Upper lobe of left lung (tissue), 5 donors: ENCODE data around the genes ACAD9, CFAP92 and ALG1L2.

DNA sequence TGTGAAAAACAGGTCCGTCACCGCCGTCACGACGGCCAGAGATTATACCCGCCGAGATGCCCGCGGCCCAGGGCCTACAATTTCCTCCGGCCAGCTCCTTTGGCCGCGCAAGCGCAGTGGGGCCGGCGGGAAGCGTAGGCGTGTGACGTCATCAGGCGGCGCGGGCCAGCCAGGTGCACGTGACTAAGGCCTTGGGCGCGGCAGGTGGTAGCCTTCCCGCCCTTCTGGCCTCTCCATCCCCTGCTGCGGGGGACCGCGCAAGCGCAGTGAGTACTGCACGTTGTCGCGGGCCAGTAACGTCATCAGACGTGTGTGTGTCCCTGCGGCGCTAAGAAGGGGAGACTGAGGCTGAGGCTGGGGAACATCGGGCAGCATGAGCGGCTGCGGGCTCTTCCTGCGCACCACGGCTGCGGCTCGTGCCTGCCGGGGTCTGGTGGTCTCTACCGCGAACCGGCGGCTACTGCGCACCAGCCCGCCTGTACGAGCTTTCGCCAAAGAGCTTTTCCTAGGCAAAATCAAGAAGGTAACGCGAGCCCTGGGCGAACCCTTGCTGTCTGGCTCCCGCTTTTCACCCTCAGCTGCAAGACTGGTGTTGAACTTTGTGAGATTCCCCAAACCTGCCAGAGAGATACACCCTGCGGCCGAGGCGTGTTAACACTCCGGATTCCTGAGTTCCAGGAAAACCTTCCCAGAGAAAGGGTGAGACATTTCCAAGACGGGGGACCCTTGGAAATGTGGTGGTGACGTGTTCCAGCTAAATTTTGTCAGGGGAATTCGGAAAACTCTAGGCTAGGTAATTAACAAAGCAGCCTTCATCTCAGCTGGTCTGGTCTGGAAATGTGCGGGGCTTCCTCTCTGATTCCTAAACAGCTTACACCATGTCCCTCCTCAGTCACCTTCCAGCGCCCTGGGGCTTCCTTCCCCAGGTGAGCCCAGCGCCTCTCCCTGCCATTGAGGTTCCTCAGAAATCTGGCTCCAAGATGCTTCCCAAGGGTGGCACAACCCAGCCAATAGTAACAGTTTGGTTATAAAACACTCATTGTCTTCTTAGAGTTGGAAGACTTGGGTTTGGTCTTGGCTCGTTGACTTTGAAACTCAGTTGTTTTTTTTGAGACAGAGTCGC lies at the start of gene ACAD9:
ACAD9 (plus strand) TSS at position 302 of the 1,123 bp plus-strand sequence.
- PRO-cap, 2 experiments, result peak in 2 of 2 experiments; most common plus-strand start position 305 of the sequence (in 1); most common minus-strand start position 101 of the sequence (in 1)
- RAMPAGE, long total RNA, 4 experiments, result start-site peak on the plus strand in 4 of 4 experiments, centred at positions 329 to 332 of the sequence, 28 to 261 reads per replicate; start-site peak on the minus strand in 1 of 4 experiments, centred at position 110 of the sequence, 19 reads per replicate

GRCh38 chr3:128993852-128994454 lies at the start of gene CFAP92:
CFAP92 (minus strand) TSS chr3:128994076.
- PRO-cap, 2 experiments, result peak in 2 of 2 experiments; most common minus-strand start chr3:128994076 (in 2)
- RAMPAGE, long total RNA, 4 experiments, result start-site peak on the minus strand in 2 of 4 experiments, at chr3:128994071-128994133 at its widest, 5 to 16 reads per replicate

DNA sequence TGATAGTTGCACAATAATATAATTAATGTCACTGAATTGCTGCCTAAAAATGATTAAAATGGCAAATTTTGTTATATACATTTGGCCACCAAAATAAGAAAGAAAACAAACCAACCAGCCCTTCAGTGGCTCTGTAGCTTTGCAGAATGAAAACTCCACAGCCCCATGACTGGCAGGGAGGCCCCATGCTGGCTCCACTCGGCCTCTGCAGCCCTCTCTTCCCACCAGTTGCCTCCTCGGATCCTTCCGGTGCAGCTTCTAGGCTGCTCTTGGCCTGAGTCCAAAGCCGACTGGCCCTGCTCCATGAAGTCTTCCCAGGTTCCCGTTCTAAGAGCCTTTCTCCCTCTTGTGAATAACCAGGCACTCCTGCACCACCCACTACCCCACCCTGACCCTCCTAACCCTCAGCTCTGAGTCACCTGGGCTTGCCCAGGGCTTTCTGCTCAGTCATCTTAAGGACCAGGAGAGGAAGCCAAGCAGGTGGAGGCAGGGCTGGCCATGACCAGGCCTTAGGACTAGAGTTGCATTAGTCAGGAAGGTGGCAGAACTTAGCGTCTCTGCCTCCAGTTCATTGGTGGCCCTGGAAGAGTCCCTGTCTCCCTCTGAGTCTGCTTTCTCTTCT lies 28.0 kb upstream of the CNBP start:
- PRO-cap, 2 experiments, result no peak in any of the 2 experiments
- RAMPAGE, long total RNA, 4 experiments, result no peak in any of the 4 experiments

- PRO-cap, 2 experiments, result no peak in any of the 2 experiments
- RAMPAGE, long total RNA, 4 experiments, result no peak in any of the 4 experiments
These were observed 18.9 kb upstream of the COPG1 start for GRCh38 chr3:129230235-129231124.

DNA sequence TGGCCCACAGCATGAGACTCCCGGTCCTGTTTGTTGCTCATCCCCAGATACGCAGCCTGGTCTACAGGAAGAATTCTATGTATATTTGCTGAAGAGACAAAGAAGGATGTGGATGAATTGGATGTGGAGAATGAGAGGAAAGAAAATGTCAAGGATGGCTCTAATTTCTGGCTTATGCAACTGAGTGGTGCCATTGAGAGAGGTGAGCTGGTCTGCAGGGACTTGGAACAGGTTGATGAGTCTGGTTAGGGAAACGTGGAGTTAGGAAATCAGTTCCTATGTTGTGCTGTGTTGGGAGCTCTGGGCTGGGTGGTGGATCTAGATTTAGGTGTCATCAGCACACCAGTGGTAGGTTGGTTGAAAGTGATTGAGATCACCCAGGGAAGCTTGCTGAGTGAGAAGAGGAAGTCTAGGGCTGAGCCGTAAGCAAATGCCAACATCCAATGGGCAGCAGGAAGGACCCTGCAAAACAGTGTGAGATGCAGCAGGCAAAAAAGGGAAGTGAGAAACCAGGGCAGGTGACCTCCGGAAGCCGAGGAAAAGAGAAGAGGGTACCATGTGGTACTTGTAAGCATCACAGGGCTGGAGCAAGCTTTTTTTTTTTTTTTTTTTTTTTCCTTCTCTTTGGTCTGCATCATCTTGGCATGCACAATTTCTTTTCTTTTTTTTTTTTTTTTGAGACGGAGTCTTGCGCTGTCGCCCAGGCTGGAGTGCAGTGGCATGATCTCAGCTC lies 16.0 kb upstream of the COPG1 start:
- PRO-cap, 2 experiments, result no peak in any of the 2 experiments
- RAMPAGE, long total RNA, 4 experiments, result no peak in any of the 4 experiments

GRCh38 chr3:129385332-129386398 lies 42.8 kb downstream of the EFCAB12 start:
- PRO-cap, 2 experiments, result no peak in any of the 2 experiments
- RAMPAGE, long total RNA, 4 experiments, result no peak in any of the 4 experiments

- PRO-cap, 2 experiments, result peak in 1 of 2 experiments; most common plus-strand start chr3:129399995 (in 1)
- RAMPAGE, long total RNA, 4 experiments, result no peak in any of the 4 experiments
These were observed 28.5 kb downstream of the EFCAB12 start for GRCh38 chr3:129399905-129400394.

DNA sequence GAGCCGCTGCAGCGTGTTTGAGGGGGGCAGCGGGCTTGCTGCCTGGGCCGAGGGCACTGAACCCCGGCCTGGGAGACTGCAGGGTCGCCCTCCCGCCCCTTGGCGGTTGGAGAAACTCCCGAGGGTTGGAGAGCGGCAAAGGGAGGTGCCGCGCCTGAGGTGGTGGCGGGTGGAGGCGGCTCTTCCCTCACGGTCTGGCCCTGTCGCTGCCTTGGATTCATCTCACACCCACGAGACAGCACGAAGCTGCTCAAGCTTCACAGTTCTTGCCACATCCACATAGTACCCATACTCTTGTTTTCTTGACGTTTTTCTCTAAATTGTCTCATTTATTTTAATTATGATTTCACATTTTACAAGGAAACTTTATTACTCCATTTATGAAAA lies 398 bp downstream of the IFT122 start:
- PRO-cap, 2 experiments, result peak in 1 of 2 experiments; most common plus-strand start position 225 of the sequence (in 1); most common minus-strand start position 226 of the sequence (in 1)
- RAMPAGE, long total RNA, 4 experiments, result no peak in any of the 4 experiments

DNA sequence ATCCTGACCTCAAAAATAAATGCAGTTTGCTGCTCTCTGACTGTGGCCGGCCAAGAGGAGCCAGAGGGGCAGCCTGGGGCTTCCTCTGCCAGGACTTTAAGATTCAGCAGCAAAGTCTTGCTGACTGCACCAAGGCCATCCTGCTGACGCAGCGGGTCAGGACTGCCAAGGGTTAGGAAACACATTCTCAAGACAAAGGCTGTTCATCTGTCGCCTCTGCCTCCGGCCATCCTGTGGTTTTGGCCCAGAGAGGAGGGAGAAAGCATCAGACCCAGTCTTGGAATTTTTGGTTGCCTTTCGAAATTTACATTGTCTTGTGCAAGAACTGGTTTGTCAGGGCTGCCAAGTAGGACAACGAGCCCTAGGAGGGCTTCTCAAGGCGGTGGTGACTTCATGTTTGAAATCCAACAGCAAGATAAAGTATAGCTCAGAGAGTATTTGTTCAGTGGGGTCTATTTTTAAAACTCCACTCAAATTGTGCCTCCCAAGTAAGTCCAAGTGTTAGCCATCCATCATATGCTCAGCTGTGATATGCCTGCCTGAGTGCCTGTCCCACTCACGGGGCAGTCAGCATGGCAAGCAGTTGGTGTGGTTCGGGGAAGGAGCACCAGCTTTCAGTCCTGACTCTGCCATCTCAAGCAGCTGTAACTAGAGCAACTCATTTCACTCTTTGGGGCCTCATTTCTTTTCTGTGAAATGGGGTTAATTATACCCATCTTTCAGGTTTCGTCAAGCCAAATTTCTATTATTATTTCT lies 42.6 kb upstream of the RHO start:
- PRO-cap, 2 experiments, result peak in 1 of 2 experiments; most common plus-strand start position 582 of the sequence (in 1)
- RAMPAGE, long total RNA, 4 experiments, result no peak in any of the 4 experiments

GRCh38 chr3:129577823-129578845 lies 28.3 kb downstream of the PLXND1 start:
- PRO-cap, 2 experiments, result no peak in any of the 2 experiments
- RAMPAGE, long total RNA, 4 experiments, result no peak in any of the 4 experiments

DNA sequence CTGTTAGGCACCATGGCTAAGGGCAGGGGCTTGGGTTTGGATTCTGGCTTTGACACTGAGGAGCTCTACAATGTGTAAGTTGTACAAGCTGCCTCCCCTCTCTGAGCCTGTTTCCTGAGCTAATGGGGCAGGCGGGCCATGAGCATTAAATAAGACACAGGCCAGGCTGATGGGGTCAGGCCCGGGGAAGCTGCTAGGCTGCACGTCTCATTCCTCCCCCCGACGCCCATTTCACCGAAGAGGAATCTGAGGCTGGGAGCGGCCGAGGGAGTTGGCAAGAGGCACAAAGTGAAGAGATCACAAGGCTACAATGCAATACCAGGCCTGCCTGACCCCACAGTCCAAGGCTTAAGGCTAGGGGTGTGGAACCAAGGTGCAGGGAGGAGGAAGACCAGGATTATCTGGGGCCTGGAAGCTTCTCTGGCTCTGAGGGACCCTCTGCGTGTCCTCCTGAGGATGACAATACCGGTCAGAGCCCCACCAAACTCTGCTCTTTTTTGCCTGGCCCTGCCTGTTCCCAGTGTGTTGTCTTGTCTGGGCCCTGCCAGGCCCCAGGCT lies 19.4 kb downstream of the PLXND1 start:
- PRO-cap, 2 experiments, result no peak in any of the 2 experiments
- RAMPAGE, long total RNA, 4 experiments, result no peak in any of the 4 experiments

DNA sequence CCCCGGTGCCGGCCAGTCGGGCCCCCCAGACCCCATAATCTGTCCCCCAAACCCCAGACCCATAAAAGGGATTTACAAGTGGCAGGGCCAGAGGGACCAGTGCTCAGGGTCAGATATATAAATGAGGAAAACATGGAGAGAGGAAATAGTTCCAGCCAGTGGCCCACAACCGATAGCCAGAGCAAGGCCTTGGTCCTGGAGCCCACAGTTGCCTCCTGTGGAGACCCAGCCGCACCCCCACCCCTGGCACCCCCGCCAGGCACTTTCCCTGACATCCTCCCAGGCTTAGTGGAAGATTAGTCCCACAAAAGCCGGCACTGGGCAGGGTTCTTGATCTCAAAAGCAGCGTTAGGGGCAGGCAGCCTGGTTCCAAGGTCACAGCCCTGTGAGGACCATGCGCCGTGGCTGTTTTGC lies 1.0 kb upstream of the PLXND1 start:
- PRO-cap, 2 experiments, result no peak in any of the 2 experiments
- RAMPAGE, long total RNA, 4 experiments, result no peak in any of the 4 experiments

DNA sequence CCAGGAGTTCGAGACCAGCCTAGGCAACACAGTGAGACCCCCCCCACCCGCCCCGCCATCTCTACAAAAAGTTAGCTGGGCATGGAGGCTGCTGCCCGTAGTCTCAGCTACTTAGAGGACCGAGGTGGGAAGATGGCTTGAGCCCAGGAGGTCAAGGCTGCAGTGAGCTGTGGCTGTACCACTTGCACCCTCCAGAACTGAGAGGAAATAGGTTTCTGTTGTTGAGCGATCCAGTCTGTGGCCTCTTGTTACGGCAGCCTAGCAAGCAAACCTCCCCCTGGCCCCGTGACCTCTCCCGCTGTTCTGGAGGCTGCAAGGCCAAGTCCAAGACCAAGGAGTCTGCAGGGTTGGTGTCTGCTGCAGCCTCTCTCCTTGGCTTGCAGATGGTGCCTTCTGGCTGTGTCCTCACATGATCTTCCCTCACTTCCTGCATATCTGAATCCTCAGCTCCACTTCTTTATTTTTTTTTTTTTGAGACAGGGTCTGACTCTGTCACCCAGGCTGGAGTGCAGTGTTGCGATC lies 17.8 kb upstream of the PLXND1 start:
- PRO-cap, 2 experiments, result no peak in any of the 2 experiments
- RAMPAGE, long total RNA, 4 experiments, result no peak in any of the 4 experiments

GRCh38 chr3:129656612-129657044 lies 50.2 kb upstream of the PLXND1 start:
- PRO-cap, 2 experiments, result no peak in any of the 2 experiments
- RAMPAGE, long total RNA, 4 experiments, result no peak in any of the 4 experiments

DNA sequence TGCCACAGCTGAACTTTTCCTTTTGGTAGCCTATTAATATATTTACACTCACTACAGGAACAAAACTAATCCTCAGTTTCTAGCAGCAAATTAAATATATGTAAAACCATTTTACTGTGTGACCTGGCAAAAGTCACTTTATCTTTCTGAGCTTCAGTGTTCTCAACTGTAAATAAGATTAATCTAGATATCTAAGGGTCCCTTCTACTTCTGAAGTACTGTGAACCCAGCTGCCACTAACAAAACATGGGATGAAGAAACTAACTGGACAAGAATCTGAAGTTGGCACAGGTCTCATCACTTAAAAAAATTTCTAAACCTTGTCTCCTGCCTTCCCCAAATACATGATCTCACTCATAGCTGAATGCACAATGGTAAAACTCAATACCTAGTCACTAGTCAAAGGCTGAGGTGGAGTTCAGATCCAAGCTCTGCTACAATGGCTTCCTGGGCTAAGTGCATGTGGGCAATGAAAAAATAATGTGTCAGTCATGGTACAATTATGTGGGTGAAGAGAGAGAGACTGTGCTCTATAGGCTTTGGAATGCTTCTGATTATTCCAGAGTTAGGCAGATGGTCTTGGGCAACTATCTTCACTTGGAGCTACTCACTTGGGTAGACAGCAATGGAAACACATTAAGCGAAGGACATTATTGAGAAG lies 58.4 kb upstream of the PLXND1 start:
- PRO-cap, 2 experiments, result no peak in any of the 2 experiments
- RAMPAGE, long total RNA, 4 experiments, result no peak in any of the 4 experiments

- PRO-cap, 2 experiments, result no peak in any of the 2 experiments
- RAMPAGE, long total RNA, 4 experiments, result no peak in any of the 4 experiments
These were observed 13.3 kb downstream of the TMCC1 start for GRCh38 chr3:129880194-129880615.

- PRO-cap, 2 experiments, result no peak in any of the 2 experiments
- RAMPAGE, long total RNA, 4 experiments, result no peak in any of the 4 experiments
These were observed at the start of gene ALG1L2 for GRCh38 chr3:130081460-130082066. ALG1L2 (plus strand) TSS chr3:130081831.

- PRO-cap, 2 experiments, result no peak in any of the 2 experiments
- RAMPAGE, long total RNA, 4 experiments, result no peak in any of the 4 experiments
These were observed 42.0 kb downstream of the ALG1L2 start for GRCh38 chr3:130123619-130123999.

GRCh38 chr3:130733039-130733497 lies 13.6 kb downstream of the PIK3R4 start:
- PRO-cap, 2 experiments, result no peak in any of the 2 experiments
- RAMPAGE, long total RNA, 4 experiments, result no peak in any of the 4 experiments

DNA sequence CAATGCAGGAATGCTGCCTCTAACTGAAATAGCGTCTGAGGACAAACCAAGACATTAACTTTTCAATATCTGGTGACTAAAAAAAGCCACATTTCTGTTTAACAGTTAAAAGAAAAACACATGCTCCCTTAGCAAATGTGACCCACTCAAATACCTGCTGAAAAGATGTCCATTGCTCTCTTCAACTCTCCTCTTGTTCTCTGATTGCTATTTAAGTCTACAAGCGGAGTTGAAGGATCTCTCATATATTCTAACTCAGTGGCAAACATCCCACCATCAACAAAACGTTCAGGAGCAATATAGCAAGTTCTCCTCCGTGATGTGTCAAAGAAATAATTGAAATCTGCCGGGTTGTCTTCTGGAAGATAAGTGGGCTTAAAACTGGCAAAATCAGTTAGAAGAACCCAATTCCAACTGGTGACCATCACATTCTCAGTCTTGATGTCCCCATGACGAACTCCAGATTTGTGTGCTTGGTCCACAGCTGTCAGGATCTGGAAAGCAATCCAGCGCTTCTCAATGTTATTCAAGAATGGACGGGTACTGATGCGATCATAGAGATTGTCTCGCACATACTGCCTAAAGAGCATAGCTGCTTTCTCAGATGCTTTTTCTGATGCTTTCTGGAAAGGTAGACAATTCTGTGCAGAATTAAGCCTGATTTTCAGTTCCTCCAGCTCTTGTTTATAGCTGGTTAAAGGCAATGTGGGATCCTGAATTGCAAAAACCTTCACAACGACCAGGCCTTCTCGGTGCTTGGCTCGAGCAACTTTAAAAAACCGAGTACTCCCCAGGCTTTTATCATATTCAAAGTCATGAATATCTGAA lies 2.1 kb downstream of the PIK3R4 start:
- PRO-cap, 2 experiments, result no peak in any of the 2 experiments
- RAMPAGE, long total RNA, 4 experiments, result no peak in any of the 4 experiments